ENCODE measurements around the genes GOLPH3L and CTXND2.

DNA sequence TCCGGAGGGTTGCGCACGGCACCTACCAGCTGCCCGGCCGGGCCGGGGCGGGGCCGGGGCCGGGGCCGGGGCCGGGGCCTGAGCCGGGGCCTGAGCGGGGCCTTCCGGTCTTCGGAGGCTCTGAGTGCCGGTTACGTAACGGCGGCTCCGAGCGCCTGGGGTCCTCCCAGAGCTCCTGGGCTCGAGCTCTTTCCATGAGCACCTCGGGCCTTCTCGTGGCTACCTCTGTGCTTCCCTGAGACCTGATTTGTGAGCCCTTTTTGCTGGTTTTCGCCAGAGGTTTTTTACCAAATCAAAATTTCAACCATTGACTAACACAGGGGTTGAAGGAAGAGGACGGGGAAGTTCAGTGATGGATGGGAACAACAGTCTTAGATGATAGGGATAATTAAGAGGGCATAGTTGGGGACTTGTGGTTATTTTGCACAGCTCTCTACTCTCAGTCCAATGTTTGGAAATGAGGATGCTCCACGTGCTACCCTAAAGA lies 357 bp upstream of the MCL1 start:
- PRO-cap, result bidirectional peak, plus-strand start at position 81 of the sequence, minus-strand start outside the sequence

GRCh38 chr1:150609410-150610534 lies 19.6 kb downstream of the ENSA start:
- PRO-cap, result no peak

DNA sequence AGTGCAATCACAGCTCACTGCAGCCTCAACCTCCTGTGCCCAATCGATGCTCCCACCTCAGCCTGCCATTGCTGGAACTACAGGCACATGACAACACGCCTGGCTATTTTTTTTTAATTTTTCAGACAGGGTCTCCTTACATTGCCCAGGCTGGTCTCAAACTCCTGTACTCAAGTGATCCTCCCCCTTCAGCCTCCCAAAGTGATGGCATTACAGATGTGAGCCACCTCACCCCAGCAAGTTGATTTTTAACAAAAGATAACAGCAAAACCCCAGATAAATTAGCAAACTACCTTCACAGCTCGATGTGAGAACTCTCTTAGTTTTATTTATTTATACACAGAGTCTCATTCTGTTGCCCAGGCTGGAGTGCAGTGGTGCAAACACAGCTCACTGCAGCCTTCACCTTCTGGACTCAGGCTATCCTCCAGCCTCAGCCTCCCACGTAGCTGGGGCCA lies 15.3 kb downstream of the ENSA start:
- PRO-cap, result no peak

- PRO-cap, result no peak
These were observed 910 bp downstream of the GOLPH3L start for GRCh38 chr1:150695910-150696577.

- PRO-cap, result bidirectional peak, plus-strand start at chr1:150697414, minus-strand start at chr1:150697142
These were observed at the start of gene GOLPH3L for GRCh38 chr1:150696860-150697629. Gene GOLPH3L, minus strand, starts transcription at chr1:150697154.

- PRO-cap, result no peak
These were observed 32.9 kb downstream of the ARNT start for GRCh38 chr1:150843431-150843908.

- PRO-cap, result no peak
These were observed at the start of gene CTXND2 for GRCh38 chr1:150887001-150887312. Gene CTXND2, plus strand, starts transcription at chr1:150887136.

DNA sequence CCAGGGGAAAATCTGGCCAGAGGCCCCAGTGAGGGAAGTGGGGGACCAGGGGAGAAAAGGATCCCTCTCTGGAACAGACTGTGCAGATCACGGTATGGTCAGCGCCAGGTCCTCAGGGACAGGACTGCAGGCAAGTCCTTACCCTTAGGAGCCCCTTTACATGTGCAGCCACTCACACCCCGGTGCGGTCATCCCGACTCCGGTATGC lies 1.3 kb downstream of the CERS2 start:
- PRO-cap, result no peak

GRCh38 chr1:150973665-150974133 lies 936 bp downstream of the CERS2 start:
- PRO-cap, result no peak

DNA sequence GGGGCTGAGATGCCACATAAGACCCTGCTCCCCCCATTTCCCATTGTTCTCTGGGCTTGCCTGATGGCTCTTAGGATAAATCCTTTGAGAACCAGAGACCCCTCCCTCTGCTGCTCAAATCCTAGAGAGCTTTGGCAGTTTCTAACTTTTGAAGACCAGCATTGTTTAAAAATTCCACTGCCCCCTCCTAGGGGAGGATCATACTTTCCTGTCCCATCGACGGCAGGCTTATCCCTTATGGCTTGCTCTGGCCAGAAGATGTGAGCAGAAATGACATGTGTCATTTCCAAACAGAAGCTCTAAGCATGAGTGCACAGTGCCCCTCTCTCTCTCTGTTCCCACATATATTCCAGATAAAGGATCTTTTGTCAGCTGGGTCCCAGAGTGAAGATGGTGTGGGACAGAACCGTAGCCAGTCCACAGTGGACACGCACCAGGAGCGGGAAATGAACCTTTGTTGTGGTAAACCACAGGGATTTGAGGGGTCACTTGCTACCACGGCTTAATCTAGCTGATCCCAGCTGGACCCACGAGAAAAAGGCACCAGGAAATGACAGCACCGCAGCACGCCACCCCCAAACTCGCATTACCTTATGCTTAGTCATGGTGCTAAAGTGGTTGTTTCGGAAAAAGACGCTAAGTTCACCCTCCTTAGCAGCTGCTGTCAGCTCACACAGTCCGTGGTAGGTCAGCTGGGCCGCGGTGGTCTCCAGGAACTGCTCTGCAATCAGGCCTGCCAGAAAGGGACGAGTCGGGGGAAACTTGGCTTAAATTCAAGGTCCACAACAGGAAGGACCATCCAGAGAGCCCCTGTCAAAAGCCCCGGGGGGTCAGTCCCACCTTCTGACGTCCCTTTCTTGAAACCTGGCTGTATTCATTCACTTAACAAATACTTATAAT lies 7.7 kb downstream of the MINDY1 start:
- PRO-cap, result no peak

DNA sequence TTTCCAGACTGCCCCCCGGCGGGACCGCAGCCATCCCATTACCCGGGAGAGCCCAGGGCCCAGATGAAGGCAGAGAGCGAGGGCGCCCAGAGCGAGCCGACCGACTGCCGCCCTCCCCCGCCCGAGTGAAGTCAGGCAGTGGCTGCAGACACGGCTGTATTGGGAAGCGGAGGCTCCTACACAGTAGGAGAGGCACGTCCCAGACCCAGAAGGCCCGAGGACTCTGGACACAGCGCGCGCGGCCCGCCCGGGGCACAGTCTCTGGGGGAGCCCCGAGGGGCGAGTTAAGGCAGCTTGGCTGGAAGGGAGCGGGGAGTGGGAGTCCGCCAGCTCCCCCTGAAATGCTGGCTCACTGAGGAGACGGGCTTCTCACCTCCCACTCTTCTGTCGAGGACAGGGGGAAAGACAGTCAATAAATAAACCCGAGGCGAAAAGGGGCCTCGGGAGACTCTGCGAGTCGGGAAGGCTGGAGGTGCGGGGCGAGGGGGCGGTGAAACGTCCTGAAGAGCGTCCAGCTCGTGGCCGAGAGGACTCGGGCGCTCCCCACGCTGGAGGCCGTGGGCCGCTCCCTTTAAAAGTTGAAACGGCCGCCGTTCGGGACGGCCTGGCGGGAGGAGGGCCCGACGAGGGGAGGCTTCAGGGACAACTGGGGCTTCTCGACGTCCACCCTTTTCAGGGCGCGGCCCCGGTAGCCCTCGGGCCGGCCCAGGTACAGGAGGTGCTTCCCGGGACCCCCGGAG lies 14.3 kb downstream of the SEMA6C start:
- PRO-cap, result unidirectional peak, minus-strand start at position 133 of the sequence

- PRO-cap, result no peak
These were observed 753 bp upstream of the SEMA6C start for GRCh38 chr1:151147164-151147604.

- PRO-cap, result no peak
These were observed 21.2 kb downstream of the PI4KB start for GRCh38 chr1:151306098-151306354.

DNA sequence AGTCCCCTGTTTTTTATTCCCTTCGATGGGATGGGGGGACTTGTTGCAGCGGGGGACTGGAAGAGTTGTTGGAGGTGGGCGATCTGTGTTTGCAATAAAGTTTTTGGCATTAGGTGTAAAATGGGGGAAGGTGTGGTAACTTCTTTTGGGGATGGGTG lies 740 bp downstream of the PSMB4 start:
- PRO-cap, result no peak

DNA sequence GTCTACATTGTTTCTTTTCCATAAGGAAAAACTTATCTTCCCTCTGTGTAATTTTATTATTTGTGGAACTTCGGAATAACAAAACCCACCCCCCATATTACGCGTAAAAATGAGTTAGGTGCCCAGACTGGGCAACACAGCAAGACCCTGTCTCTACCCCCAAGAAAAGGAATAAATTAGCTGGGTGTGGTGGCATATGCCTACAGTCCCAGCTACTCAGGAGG lies 20.4 kb downstream of the PSMB4 start:
- PRO-cap, result no peak

- PRO-cap, result no peak
These were observed 1.2 kb upstream of the CGN start for GRCh38 chr1:151509847-151510499.

DNA sequence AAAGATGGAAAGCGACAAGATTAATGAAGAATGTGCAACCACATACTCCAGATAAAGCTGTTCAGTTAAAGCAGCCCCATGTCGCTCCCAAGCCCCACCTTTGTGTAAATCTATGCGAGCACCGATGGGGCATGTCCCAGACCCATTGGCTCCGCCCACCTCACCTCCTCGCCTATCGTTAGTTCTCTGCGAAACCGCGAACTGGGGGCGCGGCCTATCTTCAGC lies 163 bp upstream of the TUFT1 start:
- PRO-cap, result bidirectional peak, plus-strand start outside the sequence, minus-strand start at position 106 of the sequence

DNA sequence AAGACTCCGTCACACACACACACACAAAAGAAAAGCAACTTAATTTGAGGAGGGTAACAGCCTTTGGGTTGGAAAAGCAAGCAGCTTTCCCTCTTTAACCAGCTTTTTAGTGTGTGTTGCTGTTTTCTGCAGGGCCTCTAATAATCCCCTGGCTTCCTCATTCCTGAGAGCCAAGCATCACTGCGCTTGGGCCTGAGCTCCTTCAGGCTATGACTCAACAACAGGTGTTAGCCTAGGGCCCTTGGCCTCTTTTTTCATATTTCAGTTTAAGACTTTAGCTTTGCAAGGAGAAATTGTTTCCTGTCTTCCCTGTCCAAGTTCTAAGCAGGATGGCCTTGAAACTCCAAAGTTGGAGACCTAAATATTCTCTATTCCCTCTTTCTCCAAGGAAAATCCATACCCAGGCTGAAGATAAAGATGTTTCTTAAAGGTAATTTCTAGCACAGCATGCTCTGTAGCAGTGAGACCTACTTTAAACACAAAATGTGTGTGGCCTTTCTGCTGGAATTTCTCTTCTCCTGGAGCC lies 26.2 kb upstream of the SNX27 start:
- PRO-cap, result no peak

DNA sequence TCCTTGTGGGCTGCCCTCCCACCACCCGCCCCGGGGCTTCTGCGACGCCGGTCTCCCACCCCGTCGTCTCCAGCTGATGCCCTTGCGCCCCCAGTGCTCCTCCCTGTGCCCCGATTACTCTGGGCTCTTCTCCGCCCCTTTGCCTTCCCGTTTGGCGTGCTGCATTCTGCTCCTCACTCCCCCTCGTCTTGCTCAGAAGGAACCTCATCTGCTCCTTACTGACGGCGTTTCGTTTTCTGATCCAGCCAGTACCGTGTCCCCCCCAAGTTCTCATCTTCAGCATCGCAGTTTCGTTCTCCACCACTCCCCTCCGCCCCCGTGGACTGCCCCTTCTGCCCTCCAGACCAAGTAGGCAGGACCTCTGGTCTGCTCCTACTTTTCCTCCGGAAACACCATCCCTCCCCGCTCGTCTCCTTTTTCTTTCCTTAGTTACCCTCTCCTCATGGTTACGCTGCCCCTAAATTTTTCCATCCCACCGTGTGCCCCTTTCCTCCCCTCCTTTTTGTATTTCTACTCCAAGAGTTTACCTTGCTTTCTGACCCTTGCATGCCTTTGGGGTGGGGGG lies 896 bp downstream of the SNX27 start:
- PRO-cap, result unidirectional peak, minus-strand start at position 71 of the sequence; unidirectional peak, minus-strand start at position 190 of the sequence; unidirectional peak, minus-strand start at position 325 of the sequence

- PRO-cap, result no peak
These were observed 837 bp upstream of the CELF3 start for GRCh38 chr1:151717372-151717908.